Epithelial cell of alveolus of lung (primary cell): ENCODE measurements around a stretch of chr11.

GRCh38 chr11:68039150-68039672 is 386 bp downstream of the TCIRG1 start:
- RAMPAGE, long total RNA: no peak
- RRBS: 9% methylated on average over 1 of the region's 15 CpGs

- RAMPAGE, long total RNA: no peak
- RRBS: no CpG with 5 or more reads among the region's 8 CpGs
These were observed 30.5 kb downstream of the CHKA start for GRCh38 chr11:68090504-68091173.

- RAMPAGE, long total RNA: no peak
- RRBS: no CpG with 5 or more reads among the region's 7 CpGs
These were observed 3.3 kb downstream of the CHKA start for GRCh38 chr11:68117821-68118271.

GRCh38 chr11:68122970-68123429 is 1.8 kb upstream of the CHKA start:
- RAMPAGE, long total RNA: no peak
- RRBS: no CpG with 5 or more reads among the region's 4 CpGs

GRCh38 chr11:68150063-68150503 is 28.9 kb upstream of the CHKA start:
- RAMPAGE, long total RNA: no peak
- RRBS: no CpG with 5 or more reads among the region's 8 CpGs

DNA sequence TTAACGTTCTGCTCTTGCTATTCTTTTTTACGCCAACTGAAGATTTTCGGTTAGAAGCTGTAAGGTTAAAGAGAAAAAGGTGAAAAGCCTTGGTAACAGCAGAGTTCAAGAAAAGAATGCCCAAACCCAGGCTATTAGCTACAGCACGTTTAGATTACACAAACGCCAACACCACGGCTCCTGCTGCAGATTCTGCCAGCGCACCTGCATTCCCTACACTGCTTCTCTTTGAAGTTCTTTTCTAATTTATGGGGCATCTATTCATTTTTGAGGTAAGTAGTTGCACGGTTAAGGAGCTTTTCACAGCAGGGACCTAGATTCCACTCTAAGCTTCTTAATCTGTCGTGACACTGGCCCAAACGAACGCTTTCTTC is 37.9 kb upstream of the CHKA start:
- RAMPAGE, long total RNA: no peak
- RRBS: no CpG with 5 or more reads among the region's 11 CpGs

DNA sequence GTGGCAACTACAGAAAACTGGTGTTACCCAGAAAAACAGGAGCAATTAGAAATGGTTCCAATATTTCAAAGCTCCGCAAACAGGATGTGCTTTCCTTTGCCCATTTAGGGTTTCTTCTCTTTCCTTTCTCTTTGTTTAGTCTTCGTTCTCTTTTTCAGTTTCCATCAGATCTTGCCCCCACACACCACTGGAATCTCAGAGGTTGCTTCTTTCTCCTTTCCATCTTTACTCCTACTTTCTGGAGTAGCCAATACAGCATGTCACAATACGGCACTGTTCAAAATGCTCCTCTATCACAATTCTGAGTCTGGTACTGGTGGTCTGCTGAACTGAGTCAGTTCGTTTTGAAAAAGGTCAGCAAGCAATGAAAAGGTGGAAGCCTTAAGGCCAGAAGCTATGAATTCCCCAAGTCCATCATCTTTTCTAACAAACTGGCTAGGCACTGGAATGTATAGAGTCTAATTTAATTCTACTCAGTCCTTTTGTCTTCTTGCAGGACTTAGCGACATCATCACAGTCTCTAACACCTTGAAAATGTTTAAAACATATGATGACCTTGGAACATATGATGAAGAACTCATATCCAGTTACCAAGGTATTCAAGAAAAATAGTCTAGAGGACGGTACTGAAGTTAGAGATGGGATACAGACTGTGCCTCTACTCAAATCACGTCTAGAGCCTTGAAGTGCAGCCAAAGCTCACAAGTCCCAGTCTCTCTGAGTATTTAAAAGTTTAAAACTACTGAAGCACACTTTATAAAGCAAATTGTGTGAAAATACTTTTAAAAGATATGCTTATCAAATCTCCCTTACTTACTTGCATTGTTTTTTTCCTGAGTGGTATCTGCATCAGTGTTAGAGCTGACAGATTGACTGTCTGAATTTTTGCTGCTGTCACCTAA is 45.2 kb upstream of the CHKA start:
- RAMPAGE, long total RNA: no peak
- RRBS: no CpG with 5 or more reads among the region's 7 CpGs

- RAMPAGE, long total RNA: no peak
- RRBS: 0% methylated on average over 5 of the region's 28 CpGs
These were observed 683 bp upstream of the KMT5B start for GRCh38 chr11:68213894-68214063.

DNA sequence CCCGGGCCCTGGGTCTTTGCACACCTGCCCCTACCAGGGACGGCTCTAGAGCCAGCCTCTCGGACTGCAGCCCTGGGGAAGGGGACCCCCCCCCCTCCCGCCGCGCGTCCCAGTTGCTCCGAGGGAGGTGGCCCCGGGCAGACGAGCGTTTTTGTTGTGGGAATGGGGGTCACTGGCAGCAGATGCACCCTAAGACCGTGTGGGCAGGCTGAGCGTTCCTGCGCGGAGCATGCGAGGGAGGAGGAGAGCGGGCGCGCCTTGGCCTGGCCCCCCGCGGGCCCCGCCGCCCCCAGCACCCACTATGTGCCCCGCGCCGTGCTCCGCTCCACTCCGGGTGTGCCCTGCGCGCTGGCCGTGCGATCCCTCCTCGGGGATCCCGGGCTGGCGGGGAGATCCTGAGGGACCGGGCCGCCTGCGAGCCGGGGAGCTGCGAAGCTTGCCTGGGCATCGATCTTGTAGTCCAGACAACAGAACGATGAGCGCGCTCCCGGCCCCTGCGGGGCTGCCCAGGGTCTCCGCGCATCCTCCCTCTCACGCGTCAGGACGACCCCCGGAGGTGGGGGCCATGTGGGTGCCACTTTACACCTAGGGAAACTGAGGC is 1.1 kb upstream of the KMT5B start:
- RAMPAGE, long total RNA: no peak
- RRBS: 2% methylated on average over 21 of the region's 52 CpGs

DNA sequence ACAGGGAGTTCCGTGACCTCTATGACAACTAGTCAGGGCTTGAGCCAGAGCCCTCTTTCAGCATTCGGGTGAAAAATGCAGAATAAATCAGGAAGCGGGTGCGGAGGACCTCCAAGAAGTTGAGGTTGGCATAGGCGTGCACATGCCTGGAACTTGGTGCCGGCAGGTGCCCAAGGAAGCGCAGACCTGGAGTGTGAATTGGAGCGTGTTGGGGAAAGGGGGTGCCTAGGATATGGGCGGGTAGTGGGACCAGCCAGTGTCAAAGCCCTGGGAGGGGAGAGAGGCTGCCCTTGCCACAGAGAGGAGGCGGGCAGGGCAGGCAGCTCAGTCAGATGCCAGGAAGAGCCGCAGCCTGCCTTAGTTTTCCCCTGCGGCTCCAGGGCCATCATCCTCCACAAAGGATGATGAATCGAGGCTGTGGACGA is 1.6 kb upstream of the KMT5B start:
- RAMPAGE, long total RNA: no peak
- RRBS: no CpG with 5 or more reads among the region's 14 CpGs

DNA sequence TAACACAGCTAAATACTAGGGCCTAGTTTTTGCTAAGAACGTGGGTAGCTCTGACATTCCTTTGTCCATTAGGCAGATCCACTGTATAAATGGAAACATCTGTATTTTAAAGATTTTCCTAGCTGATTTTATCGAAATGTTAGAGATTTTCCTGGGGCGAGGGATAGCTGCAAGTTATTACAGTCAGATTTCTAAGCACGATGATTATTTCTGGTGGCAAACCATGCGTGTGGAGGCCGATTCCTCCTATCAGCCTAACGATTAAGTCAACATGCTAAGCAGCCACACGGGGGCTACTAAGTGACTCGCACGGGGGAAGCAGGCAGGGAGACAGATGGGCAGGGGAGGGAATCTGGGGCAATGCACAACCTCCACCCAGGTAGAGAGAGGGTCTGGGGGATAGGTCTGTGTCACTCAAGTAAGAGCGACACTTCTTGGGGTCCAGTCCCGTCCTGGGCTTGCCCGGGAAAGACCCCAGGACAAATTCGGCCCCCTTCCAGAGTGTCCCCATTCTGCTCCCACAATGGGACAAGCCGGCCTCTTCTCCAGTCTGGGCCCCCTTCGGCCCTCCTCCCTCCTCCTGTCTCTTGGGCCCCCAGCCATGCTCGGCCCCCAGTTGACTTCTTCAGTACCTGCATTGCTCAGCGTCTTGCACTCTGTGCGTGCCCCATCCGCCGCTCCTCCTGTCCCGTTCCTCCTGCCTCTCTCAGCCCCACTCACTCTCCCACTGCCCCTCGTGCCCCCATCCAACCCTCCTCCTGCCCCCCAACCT is 573 bp downstream of the C11orf24 start:
- RAMPAGE, long total RNA: no peak
- RRBS: 1% methylated on average over 3 of the region's 23 CpGs

- RAMPAGE, long total RNA: no peak
- RRBS: no CpG with 5 or more reads among the region's 17 CpGs
These were observed 15.6 kb upstream of the LRP5 start for GRCh38 chr11:68296662-68297391.

DNA sequence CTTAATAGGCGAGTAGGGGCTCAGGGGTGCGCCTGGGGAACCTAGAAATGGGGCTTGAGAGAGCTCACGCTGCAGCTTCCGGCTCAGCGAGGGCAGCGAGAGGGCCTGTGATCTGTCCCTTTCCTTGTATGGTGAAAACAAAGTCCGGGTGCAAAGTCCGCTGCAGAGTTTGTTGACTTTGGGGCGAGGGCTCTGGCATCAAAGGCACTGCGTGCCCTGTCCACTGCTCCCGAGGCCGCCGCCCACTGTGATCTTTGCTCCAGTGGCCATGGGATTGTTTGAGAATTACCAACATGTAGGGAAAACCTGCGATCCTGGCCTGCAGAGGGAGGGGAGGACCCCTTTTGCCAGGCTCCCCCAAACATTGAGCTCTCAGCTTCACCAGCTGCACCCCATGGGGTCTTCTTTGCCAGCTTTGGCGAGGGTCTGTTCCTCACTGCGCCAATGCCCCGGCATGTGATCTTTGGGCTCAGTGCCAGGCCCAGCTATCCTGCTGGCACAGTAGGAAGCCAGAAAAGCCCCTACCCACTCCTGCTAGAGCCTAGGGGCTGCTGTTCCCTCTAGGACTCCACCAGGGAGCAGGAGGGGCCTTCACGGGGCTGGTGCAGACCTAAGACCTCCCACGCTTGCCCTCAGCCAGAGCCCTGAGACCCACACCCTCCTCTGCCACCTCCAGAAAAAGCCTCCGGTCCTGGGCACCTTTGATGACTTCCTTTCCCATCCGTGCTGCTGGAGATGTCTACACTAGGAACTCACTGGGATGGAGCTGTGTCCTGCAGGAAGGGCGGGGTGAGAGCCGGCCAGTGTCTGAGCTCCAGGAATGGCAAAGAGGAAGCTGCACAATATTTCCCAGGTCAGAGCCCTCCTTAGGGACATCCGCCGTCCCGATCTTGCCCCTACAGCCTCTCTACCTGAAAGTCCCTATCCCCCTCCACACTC is 14.0 kb upstream of the LRP5 start:
- RAMPAGE, long total RNA: no peak
- RRBS: 66% methylated on average over 4 of the region's 26 CpGs

GRCh38 chr11:68321234-68321725 is 8.9 kb downstream of the LRP5 start:
- RAMPAGE, long total RNA: no peak
- RRBS: no CpG with 5 or more reads among the region's 12 CpGs

DNA sequence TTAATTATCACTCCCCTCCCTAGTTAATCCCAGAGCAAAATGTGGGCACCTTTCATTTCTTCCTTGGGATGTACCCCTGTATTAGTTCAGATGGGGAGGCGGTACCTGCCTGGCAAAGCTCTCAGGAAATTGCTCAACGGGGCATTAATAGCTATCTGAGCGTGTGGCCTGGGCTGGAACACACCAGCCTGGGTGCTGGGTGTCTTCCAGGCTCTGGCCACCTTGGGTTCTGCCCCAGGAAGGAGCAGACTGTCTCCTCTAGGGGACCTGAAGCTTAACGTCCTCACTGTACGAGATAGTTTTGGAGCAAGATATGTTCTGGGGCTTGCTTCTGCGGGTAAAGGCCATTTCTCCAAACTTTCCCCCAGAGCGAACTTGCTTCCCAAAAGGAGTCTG is 9.3 kb downstream of the LRP5 start:
- RAMPAGE, long total RNA: no peak
- RRBS: no CpG with 5 or more reads among the region's 7 CpGs

DNA sequence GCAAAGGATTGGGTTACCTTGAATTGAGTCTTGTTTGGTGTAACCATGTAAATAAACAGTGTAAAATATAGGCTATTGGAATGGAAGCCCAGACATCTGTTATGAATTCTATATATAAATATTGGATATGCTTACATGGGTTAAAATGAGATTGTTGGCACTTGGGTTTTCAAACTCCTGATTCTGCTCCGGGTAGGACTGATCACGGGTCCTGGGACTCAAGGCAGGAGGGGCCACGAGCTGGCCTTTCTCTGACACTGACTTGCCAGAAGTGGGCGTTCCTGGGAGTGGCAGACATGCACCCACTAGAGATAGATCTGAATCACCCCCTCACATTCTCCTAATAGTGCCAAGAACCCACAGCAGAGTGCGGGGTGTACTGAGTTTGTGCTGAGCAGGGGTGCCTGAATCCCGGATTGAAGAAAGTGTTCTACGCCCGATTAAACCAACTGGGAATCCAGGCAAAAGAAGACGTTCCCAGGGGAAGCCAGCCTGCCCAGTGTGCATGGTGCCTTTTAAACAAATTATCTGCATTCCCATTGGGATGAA is 26.0 kb downstream of the LRP5 start:
- RAMPAGE, long total RNA: no peak
- RRBS: no CpG with 5 or more reads among the region's 9 CpGs

DNA sequence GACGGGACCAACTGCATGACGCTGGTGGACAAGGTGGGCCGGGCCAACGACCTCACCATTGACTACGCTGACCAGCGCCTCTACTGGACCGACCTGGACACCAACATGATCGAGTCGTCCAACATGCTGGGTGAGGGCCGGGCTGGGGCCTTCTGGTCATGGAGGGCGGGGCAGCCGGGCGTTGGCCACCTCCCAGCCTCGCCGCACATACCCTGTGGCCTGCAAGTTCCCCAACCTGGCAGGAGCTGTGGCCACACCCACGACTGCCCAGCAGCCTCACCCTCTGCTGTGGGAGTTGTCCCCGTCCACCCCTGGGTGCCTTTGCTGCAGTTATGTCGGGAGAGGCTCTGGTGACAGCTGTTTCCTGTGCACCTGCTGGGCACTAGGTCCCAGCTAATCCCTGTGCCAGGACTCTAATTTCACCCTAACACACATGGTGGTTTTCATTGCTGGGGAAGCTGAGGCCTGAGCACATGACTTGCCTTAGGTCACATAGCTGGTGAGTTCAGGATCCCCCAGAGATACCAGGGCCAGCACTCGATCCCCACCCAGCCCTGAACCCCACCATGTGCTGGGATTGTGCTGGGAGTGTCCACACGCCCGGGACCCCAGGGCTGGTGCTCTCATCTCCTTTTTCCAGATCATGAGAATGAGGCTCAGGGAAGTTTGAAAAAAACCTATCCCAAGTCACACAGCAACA is 48.9 kb upstream of the PPP6R3 start:
- RAMPAGE, long total RNA: no peak
- RRBS: no CpG with 5 or more reads among the region's 21 CpGs

DNA sequence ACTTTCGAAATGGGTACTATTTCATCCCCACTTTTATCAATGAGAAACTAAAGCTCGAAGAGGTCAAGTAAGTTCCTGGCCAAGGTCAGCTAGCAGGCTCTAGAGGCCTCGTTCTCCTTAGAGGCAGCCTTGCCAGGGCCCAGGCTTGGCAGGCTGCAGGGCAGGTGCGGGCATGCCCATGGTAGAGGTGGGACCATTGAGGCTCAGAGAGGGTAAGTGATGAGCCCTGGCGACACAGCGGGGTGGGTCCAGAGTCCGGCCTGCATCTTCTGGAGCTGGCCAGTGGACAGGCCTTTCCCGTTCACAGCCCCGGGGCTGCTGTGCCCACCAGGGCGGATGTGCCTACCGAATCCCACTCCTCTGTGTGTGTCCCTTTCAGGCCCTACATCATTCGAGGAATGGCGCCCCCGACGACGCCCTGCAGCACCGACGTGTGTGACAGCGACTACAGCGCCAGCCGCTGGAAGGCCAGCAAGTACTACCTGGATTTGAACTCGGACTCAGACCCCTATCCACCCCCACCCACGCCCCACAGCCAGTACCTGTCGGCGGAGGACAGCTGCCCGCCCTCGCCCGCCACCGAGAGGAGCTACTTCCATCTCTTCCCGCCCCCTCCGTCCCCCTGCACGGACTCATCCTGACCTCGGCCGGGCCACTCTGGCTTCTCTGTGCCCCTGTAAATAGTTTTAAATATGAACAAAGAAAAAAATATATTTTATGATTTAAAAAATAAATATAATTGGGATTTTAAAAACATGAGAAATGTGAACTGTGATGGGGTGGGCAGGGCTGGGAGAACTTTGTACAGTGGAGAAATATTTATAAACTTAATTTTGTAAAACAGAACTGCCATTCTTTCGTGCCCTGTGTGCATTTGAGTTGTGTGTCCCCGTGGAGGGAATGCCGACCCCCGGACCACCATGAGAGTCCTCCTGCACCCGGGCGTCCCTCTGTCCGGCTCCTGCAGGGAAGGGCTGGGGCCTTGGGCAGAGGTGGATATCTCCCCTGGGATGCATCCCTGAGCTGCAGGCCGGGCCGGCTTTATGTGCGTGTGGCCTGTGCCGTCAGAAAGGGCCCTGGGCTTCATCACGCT is 11.8 kb upstream of the PPP6R3 start:
- RAMPAGE, long total RNA: no peak
- RRBS: 98% methylated on average over 5 of the region's 46 CpGs

GRCh38 chr11:68539452-68540160 is 79.1 kb downstream of the PPP6R3 start:
- RAMPAGE, long total RNA: no peak
- RRBS: no CpG with 5 or more reads among the region's 1 CpG

GRCh38 chr11:68593762-68594461 is 90.4 kb upstream of the GAL start:
- RAMPAGE, long total RNA: no peak
- RRBS: no CpG with 5 or more reads among the region's 6 CpGs